ENCODE measurements around a stretch of chr18.

DNA sequence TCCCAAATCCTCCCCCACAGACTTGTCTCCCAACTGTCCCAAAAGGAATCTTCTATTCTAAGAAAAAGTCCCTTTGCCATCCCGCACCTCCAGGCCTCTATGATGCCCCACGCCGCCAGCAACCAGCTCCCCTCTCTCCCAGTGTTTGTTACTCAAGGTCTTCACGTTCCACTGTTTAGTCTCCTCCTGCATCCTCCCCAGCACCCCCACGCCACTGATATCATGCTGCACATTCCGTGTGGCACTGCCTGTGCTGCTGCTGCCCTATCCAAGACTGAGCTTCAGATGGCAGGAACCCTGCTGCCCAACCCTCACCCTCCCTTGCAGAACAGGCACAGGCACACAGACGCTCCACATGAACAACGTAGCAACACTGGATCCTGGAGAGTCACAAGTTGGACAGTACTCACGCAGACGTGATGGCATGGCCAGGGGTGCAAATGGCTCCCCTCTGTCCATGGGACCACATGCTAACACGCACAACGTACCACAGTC is 35.3 kb downstream of the MYO5B start:
- PRO-cap, result no peak
- RAMPAGE, long total RNA, 2 experiments, result no peak in any of the 2 experiments

- PRO-cap, result no peak
- RAMPAGE, long total RNA, 2 experiments, result no peak in any of the 2 experiments
Measured at GRCh38 chr18:50194048-50194505, 870 bp downstream of the MYO5B start.

DNA sequence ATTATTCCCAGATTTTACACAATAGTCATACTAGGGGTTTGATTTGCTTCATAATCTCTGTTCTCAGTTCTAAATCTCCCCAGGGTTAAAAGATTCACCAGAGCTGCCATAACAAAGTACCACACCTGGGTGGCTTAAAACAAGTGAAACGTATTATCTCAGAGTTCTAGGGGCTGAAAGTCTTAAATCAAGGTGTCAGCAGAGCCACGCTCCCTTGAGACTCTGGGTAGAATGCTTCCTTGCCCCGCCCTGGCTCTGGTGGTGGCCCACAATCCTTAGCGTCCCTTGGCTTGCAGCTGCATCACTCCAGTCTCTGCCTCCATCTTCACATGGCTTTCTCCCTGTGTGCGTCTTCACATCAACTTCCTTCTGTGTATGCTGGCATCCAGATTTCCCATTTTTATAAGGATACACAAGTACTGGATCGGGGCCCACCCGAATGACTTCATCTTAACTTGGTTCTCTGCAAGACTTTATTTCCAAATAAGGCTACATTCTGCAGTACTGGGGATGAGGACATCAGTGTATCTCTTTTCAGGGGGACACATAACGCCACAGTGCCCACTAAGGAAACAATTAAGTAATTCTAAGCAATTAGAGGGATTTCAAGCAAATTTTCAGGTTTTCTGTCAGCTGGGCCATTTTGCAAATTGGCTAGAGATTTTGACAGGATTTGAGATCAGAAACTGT is 62.4 kb downstream of the MRO start:
- PRO-cap, result bidirectional peak, plus-strand start at position 494 of the sequence, minus-strand start at position 373 of the sequence
- RAMPAGE, long total RNA, 2 experiments, result no peak in any of the 2 experiments

DNA sequence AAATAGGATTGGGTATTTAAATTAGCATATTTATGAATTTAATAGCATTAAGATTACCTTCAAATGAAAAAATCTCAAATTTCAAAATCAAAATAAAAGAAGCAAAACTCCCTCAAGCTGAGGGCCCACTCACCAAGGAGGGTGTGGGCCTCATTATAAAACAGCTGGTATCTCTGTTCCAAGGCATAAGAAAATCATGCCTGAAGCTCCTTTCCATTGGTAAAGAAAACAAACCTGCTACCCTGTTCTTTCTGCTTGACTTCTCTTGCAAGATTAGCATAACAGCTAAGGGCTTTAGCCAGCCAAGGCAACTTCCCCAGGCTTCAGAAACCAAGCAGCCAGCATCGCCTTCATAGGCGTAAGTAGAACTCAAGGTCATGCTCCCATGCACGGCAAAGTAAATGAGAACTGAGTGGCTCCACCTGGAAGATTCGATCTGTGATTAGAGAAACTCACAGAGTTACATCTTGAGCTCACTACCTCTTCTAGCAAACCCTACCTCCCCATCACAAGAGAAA is 3.1 kb downstream of the MRO start:
- PRO-cap, result no peak
- RAMPAGE, long total RNA, 2 experiments, result no peak in any of the 2 experiments

DNA sequence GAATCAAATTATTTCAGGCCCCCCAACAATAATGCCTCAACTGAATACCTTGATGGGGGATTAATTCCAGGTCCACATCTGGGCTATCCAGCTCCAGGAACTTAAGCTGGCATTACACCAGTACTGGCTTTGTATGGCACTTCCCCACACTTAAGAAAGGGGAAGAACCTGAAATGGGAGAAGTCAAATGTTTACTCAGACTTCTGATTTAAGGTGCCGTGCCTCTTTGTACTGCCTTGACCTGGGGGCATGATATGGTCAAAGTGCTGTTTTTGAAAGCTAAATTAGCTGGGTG is 24.2 kb upstream of the ME2 start:
- PRO-cap, result no peak
- RAMPAGE, long total RNA, 2 experiments, result no peak in any of the 2 experiments

DNA sequence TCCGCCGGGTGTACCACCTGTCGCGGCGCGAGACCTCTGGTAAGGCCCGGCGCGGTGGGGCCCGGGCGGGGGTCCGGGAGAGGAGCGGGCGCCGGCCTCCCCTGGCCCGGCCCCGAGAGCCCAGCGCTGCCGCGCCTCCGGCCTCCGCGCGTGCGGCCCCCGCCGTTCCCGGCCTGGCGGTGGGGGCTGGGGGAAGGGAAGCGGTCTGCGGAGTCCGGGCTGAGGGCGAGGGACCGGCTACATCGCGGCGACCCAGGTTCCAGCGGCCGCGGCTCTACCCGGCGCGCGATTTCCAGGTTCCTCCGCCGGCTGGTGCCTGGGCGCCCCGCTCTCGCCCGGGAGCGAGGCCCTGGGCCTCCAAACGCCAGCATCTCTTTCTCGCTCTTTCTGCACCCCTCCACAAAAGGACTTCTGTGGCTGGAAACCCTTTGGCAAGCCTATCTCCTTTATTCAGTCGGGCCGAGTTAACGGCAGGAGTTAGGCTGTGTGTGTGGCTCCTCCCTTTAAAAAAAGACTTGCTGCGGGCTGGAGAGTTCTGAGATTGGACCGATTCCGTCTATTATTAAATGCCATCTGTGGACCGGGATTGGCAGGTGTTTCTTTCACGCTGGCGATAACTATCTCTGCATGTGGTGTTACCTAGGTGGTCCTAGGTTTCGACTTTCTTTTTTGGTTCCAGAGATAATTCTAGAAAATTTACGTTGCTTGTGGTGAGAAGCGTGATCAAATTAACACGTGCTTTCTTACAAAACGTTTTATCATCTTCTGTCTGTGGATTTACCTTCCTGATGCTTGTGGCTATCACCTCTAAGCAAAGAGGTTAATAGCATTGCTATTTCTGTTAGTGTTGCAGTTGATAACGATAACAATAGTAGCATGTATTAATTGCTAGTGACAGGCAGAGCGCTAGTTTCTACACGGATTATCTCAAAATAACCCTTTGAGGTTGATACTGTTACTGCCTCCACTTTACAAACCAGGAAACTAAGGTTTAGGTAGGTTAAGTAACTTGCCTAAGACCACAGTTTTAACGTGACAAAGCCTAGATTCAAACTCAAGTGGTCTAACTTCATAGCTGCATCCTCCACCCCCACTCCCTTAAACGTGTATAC is 708 bp downstream of the ME2 start:
- PRO-cap, result no peak
- RAMPAGE, long total RNA, 2 experiments, result no peak in any of the 2 experiments

GRCh38 chr18:50944257-50944600 is 23.6 kb upstream of the ELAC1 start:
- PRO-cap, result no peak
- RAMPAGE, long total RNA, 2 experiments, result no peak in any of the 2 experiments

DNA sequence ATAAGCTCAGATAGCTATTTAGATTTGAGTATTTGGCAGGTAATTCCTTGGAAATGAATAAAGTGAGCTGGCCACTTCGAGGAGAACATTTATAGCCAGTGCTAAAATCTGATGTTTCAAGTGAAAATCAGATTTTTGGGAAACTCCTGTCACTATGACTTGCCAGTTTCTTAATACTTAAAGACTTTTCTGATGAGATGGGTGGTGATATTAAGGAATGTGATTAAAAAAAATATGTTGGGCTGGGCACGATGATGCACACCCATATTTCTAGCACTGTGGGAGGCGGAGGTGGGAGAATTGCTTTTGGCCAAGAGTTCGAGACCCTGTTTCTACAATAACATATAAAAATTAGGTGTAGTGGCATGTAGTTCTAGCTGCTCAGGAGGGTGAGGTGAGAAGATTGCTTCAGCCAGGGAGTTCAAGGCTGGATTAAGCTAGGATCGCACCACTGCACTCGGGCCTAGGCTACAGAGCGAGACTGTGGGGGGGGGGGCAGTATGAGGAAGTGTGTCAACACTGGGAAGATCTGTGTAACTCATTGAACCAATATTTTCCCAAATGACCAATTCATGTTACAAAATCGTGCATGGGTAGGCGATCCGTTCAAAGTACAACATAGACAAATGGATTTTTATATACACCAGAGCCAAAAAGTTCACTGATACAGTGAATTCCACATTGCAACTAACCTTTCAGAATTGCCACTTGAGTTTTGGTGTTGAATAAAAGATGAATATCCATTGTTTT is 7.9 kb downstream of the SMAD4 start:
- PRO-cap, result no peak
- RAMPAGE, long total RNA, 2 experiments, result no peak in any of the 2 experiments

DNA sequence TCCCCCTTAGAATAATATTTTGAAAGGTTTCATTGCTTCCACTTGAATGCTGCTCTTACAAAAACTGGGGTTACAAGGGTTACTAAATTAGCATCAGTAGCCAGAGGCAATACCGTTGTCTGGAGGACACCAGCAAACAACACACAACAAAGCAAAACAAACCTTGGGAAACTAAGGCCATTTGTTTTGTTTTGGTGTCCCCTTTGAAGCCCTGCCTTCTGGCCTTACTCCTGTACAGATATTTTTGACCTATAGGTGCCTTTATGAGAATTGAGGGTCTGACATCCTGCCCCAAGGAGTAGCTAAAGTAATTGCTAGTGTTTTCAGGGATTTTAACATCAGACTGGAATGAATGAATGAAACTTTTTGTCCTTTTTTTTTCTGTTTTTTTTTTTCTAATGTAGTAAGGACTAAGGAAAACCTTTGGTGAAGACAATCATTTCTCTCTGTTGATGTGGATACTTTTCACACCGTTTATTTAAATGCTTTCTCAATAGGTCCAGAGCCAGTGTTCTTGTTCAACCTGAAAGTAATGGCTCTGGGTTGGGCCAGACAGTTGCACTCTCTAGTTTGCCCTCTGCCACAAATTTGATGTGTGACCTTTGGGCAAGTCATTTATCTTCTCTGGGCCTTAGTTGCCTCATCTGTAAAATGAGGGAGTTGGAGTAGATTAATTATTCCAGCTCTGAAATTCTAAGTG is 53.2 kb downstream of the SMAD4 start:
- PRO-cap, result no peak
- RAMPAGE, long total RNA, 2 experiments, result no peak in any of the 2 experiments

DNA sequence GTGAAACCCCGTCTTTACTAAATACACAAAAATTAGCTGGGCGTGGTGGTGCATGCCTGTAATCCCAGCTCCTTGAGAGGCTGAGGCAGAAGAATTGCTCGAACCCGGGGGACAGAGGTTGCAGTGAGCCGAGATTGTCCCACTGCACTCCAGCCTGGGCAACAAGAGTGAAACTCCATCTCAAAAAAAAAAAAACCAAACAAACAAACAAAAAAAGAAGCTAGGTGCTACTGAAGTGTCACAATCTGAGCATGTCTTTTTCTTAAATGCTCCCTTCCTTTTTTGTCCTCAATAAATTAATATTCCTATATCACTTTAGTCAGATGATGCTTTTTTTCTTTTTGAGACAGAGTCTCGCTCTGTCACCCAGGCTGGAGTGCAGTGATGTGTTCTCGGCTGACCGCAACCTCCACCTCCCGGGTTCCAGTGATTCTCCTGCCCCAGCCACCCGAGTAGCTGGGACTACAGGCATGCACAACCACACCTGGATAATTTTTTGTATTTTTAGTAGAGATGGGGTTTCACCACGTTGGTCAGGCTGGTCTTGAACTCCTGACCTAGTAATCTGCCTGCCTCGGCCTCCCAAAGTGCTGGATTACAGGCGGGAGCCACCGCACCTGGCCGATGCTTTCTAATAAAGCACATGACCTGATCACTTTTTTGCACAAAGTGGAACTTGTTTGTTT is 18.7 kb downstream of the MEX3C start:
- PRO-cap, result no peak
- RAMPAGE, long total RNA, 2 experiments, result no peak in any of the 2 experiments

- PRO-cap, result no peak
- RAMPAGE, long total RNA, 2 experiments, result no peak in any of the 2 experiments
Measured at GRCh38 chr18:51211352-51211737, 13.9 kb upstream of the MEX3C start.

- PRO-cap, result no peak
- RAMPAGE, long total RNA, 2 experiments, result no peak in any of the 2 experiments
Measured at GRCh38 chr18:52394625-52394996, 54.6 kb downstream of the DCC start.

GRCh38 chr18:54261690-54262224 is 7.6 kb upstream of the POLI start:
- PRO-cap, result no peak
- RAMPAGE, long total RNA, 2 experiments, result no peak in any of the 2 experiments

DNA sequence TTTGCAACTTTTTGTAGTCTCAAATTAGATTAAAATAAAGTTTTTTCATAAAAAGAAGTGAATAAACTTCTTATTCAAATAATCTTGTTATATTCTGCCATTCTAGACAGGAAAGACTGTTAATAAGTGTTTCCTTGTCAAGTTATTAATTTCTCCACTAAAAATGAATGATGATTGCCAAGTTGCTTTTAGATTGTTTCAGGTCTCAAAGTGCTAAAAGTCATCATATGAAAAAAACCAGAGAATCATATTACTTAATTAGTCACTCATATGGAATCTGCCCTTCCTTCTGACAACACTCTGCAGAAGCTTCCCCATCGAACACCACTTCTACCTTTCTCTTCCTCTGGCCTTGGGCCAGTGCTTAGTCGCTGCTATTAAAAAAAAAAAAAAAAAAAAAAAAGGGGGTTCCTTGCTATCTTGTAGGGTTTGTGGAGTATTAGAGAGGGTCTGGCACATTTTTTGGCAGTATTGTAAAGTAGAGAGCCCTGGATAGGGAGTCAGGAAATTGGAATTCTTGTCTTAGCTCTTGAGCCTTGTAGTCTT is 141.6 kb upstream of the CCDC68 start:
- PRO-cap, result no peak
- RAMPAGE, long total RNA, 2 experiments, result no peak in any of the 2 experiments

GRCh38 chr18:55403479-55403971 is 184.5 kb downstream of the TCF4 start:
- PRO-cap, result no peak
- RAMPAGE, long total RNA, 2 experiments, result no peak in any of the 2 experiments

DNA sequence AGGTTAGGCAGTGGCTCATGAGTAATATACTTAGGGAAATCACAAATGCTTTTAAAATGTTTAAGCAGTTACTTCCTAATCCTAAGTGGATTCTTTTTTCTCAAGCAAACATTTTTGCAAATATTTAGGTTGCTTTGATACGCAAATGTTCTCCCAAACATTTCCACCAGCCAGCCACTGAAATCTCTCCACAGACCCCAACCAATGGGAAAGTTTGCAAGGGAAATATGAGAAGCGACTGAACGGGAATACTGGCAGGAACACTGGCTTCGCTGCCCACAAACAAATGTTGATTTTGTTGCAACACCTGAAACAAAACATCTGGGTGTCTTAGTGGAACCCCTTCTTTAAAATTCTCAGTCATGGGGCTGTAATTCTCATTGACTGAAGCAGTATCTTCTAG is 168.4 kb downstream of the TCF4 start:
- PRO-cap, result no peak
- RAMPAGE, long total RNA, 2 experiments, result no peak in any of the 2 experiments

DNA sequence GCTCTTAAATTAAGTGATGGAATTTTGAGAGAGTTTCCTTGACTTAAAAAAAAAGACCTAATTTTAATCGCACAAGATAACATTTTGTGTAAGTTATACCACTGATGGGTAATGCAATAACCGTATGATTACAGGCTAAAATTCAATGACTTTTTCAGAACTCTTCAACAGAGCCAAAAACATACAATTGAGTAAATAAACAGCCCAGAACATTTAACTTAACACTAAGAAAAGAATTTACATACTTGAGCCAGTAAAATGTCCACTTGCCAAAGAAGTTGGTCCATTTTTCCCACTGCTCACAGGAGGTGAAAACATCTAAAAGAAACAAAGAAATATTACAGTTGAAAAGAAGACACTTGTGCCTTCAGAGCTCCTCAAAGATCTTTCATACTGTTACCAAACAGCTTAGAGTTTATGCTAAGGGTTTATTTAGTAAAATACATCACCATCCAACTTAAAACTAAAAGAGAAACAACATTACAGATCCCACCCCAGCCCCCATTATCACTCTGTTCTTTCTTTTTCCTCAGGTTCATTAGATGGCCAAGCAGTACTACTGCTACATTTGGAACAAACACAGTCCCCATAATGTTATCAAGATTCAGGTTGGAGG is 2.8 kb downstream of the TCF4 start:
- PRO-cap, result no peak
- RAMPAGE, long total RNA, 2 experiments, result no peak in any of the 2 experiments

DNA sequence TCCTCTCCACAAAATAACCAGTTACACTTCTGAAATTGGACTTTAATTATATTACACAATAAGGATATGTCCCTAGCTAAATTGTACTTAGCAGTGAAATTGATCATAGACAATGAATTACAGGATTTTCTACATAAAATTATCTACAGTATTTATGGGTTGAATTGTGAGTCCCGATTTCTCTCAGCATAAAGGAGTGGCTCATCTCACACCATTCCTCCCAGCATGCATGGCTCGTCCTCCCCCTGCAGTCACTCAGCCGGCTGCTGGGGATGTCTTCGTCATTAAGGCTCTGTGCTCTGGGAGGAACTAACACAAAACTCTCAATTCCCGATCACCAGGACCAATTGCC is 76.0 kb downstream of the TXNL1 start:
- PRO-cap, result no peak
- RAMPAGE, long total RNA, 2 experiments, result no peak in any of the 2 experiments

GRCh38 chr18:56575032-56575482 is 63.3 kb downstream of the TXNL1 start:
- PRO-cap, result no peak
- RAMPAGE, long total RNA, 2 experiments, result no peak in any of the 2 experiments

DNA sequence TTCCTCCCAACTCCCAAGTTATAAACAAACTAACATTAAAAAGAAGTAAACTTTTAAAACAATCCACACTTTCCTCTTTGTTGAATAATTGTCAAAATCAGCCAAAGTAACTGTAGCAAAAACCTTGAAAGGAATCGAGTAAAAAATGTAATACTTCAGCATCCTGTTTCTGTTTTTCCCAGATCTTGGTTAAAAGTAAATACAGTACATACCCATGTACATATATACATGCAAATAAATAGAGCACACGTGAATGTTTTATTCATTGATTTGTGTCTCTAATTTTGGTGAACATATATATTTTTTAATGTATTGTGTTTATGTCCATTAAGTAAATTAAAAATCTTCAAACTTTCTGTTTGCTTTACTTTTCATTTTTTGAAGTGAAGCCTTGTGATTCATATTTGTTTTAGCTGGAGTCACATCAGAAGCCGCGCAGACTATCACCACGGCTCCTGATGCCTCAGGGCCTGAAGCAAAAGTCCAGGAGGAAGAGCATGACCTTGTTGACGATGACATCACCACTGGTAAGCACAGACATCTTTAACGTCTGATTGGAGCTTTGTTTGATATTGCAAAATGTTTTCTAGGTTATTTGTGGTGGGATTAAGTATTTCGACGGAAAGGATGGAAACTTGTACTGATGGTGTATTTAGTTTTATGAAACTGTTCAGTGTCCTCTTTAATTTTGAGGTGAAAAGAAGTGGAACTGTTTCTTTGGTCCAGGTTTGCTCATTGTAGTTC is 164.6 kb downstream of the WDR7 start:
- PRO-cap, result no peak
- RAMPAGE, long total RNA, 2 experiments, result no peak in any of the 2 experiments

Data from prostate gland (tissue), 2 donors.